A375 (cell line): ENCODE measurements around the gene ULK4.

DNA sequence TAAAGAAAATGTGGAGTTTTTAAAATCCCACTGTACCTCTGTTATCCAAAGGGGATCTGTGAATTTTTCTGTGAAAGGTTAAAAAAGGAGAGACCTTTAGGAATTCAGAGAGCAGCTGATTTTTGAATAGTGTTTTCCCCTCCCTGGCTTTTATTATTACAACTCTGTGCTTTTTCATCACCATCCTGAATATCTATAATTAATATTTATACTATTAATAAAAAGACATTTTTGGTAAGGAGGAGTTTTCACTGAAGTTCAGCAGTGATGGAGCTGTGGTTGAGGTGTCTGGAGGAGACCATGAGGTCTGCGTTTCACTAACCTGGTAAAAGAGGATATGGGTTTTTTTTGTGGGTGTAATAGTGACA is 24.3 kb downstream of the CTNNB1 start:
- RAMPAGE, long total RNA, result no peak

- RAMPAGE, long total RNA, result no peak
These were observed 32.8 kb downstream of the CTNNB1 start for GRCh38 chr3:41231865-41232763.

DNA sequence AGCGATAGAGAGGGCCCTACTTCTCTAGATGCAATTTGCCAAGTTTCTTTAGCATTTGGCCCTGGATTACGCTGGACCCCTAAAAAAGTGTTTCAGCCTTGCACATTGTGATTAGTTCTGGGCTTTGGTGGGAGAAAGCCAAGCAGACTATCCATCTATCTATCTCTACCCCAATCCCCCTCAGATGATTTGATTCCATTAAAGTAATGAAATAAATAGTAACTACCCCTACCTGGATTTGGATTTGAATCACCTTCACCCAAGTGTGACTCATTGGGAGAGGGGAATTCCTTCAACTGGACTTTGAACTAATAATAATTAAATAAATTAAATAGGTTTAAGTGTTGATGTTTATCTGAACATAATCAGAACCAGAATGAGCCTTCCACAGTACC is 41.3 kb downstream of the CTNNB1 start:
- RAMPAGE, long total RNA, result no peak

DNA sequence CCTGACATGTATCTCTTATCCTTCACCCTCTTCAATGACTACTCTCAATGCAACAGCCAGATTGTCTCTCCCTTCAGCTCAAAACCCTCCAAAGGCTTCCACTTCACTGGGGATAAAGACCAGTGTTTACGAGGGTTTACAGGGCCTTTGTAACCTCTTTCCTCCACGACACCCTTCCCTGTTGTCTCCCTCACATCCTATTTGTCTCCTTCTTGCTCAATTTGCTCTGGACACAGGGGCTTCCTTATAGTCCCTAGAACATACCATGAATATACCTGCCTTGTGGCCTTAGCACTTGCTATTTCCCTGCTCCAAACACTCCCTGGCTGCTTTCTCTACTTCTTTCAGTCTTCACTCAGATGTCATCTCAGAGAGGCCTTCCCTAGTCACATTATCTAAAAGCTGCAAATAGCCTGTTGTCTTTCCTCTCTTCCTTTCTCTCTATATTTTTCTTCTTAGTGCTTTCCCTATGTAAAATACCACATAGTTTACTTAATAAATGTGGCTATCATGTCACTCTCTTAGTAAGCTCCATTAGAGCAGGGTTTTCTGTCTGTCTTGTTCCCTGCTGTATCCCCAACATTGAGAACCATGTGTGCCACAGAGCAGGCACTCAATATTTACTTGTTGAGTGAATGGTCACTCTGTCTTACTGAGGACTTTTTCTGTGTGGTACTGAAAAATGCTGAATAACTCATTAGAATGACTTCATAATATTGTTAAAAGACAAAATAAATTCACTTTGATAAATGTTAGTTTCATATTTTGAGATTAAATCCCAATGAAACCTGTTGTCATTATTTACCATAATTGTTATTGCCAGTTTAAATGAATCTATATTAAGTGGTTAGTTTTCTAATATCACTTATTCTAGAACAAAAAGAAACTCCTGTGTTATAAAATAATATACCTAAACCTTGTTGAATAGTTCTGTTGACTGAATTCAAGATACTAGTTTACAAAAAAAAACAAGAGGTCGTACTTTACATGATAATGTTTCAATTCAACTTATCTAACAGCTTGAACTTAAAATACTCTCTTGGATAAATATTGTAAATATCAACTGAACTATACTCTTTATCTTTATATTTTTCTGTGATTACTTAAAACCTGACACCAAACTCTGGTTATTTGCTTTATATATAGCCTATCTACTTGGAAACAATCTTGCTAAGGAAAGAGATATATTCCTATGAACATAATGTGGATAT is 182.8 kb downstream of the CTNNB1 start:
- RAMPAGE, long total RNA, result no peak

DNA sequence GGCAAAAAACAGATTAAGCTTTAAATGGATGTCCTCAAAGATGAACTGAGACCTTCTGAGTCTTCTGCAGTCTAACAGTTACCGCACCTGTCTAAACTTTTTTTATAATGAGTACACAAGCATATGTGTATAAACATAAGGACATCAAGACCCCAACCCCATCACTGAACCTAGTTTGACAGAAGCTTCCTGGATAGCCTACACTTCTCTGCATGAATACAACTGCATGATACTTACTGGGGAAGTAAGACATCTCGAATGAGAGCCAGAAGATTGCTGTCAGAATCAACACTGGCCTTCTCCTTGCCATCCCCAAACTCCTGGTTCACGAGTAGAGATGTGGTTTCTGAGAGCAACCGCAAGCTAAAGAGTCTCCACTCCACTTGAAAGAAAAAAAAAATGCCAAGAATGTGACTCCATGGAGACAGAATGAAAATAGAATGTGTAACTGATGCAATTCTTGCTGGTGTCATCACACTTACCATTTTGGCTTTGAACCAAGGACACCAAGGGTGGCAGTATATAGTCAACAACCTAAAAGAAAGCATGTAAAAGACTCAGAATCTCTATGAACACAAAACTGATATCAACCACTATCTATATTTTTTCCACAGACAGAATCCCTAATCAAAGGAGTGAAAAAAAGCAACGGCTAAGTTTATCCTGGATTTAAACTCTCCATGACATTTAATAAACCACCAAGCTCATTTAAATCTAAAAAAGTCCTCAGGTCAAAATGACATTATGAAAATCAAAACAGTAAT is 280.4 kb downstream of the ULK4 start:
- RAMPAGE, long total RNA, result no peak

GRCh38 chr3:41961917-41962786 is at the start of gene ULK4:
ULK4 (minus strand) TSS chr3:41962103.
- RAMPAGE, long total RNA, result start-site peak on the minus strand at chr3:41962047-41962082, 94 and 67 reads in 2 replicates

- RAMPAGE, long total RNA, result no peak
These were observed 78.2 kb downstream of the CCK start for GRCh38 chr3:42187762-42188212.

DNA sequence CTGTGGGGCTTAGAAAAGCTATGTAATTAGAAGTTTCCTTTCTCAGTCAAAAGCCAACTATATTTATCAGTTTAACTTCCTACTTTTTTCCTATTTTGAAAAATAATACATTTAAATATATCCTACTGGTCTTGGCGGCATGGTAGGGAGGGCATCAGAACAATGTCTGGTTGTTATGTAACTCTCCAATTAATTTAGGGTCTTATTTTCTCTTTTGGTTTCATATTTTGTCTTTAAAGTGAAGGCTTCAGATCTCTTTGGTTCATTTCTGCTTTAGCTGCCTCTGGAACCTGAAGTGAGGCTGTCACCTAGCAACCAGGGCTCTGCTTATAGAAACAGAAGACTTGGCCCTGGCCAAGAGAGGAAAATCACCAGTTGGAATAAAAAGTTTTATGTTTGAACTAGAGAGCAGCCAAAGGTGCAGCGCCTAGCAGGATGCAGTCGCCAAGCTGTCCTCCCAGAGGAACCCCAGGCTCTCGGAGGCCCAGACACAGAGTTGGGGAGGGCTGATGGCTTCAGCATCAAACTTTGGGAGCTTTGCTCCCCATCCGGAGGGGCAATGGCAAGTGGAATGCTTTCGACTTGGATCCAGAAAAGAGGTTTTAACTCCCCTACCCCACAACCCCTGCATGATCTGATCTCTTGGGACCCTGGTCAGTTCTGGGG is 41.1 kb downstream of the LYZL4 start:
- RAMPAGE, long total RNA, result no peak

GRCh38 chr3:42504198-42504999 is 2.0 kb downstream of the VIPR1 start:
- RAMPAGE, long total RNA, result no peak

GRCh38 chr3:42531737-42532297 is 29.4 kb downstream of the VIPR1 start:
- RAMPAGE, long total RNA, result no peak

GRCh38 chr3:42652329-42653041 is 1.0 kb upstream of the ZBTB47 start:
- RAMPAGE, long total RNA, result no peak

- RAMPAGE, long total RNA, result no peak
These were observed 20.6 kb upstream of the HHATL start for GRCh38 chr3:42723162-42723708.

- RAMPAGE, long total RNA, result no peak
These were observed 29.5 kb upstream of the HHATL start for GRCh38 chr3:42731807-42732834.

GRCh38 chr3:42871642-42872533 is 3.8 kb downstream of the CYP8B1 start:
- RAMPAGE, long total RNA, result no peak

GRCh38 chr3:42907107-42907530 is 1.2 kb downstream of the ZNF662 start:
- RAMPAGE, long total RNA, result no peak

GRCh38 chr3:43104822-43105338 is 999 bp downstream of the POMGNT2 start:
- RAMPAGE, long total RNA, result no peak

DNA sequence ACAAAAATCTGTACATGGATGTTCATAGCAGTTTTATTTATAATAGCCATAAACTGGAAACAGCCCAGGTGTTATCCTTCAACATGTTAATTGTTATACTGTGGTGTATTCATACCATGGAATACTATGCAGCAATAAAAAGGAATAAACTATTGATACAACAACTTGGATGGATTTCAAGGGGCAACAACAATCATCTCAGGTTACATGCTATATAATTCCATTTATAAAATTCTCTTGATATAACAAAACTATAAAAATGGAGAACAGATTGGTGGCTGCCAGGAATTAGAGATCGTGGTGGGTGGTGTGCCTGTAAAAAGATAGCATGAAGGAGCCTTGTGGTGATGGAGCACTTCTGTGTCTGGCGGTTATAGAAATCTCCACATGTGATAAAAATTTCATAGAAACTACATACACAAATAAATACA is 26.9 kb downstream of the SNRK start:
- RAMPAGE, long total RNA, result no peak

- RAMPAGE, long total RNA, result no peak
These were observed 40.9 kb downstream of the SNRK start for GRCh38 chr3:43327107-43327691.

DNA sequence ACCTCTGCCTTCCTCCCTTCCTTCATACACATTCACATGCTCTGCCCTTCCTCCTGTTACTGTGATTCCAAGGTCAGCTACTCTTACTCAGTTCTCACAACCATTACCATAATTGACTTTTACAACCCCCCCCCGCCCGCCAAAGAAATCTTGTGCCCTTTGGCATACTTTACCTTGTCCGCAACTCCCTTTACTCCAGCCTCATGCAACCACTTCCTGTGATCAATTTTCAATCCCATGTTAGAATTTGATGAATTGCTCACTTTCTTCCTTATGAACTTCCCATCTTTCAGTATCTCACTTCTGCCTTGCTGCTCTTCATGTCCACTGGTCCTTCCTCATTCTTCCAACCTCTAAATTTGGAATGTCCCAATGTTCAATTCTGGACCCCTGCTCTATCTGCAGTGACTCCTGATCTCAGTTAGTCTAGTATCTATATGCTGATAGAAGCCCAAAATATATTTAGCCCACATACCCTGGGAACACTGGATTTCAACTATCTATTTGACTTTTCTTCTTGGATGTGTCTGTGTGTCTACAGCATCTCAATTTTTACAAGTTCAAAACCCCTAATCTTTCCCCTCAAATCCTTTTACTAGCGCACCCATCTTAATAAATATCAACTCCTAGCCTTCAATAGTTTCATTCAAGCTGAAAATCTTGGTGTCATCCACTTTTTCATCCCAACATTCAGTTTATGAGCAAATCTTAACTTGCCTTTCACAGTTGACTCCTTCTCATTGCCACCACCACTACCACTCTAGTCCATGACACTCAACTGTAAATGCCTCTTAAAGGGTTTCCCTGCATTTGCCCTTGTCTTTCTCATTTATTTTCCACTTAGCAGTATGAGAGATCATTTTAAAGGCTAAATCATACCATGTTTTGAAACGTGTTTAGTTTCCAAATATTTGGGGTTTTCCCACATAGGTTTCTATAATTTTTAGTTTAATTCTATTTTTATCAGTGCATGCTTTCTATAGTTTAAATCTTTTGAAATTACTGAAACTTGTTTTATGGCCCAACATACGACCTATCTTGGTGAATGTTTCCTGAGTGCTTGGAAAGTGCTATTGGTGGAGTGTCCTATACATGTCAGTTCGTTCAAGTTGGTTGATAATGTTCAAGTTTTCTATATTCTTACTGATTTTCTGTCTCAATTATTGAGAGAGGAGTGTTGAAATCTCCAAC is 65.5 kb downstream of the SNRK start:
- RAMPAGE, long total RNA, result no peak

GRCh38 chr3:43572609-43572902 is 49.3 kb downstream of the ANO10 start:
- RAMPAGE, long total RNA, result no peak